Pulmonary artery (tissue), 1 donor: ENCODE measurements around the genes PRDM9 and ZFR.

DNA sequence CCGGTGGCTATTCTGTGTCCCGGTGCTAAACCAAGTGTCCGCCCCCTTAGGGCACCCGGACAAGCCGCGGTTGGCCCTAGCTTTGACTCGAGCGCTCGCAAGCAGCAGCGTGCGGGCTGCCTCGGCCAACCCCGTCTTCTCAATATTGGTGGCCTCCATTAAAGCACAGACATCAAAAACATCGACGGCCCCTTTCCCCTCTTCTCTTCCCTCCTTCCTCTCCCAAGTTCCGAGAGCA, 1.1 kb upstream of the BASP1 start:
- PRO-cap: no peak

DNA sequence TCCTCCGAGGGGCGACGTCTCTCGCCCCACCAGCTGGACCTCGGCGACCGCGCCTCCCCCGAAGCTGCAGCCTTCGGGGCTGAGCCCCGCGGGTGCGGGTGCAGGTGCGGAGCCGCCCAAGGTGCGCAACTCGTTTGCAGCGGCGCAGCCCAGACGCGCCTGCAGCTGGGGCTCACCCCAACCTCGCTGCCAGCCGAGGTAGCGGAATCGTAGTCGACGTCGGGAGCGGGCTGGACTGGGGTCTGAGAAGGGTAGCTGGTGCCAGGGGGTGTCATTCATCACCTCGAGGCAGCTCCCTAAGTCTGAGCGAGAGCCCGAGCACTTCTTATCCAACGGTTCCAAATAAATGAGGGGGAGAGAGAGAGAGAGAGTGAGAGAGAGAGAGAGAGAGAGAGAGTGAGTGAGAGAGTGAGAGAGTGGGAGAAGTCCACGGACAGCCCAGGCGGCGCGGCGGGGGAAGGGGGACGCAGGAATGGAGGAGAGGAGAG, 687 bp upstream of the BASP1 start:
- PRO-cap: no peak

DNA sequence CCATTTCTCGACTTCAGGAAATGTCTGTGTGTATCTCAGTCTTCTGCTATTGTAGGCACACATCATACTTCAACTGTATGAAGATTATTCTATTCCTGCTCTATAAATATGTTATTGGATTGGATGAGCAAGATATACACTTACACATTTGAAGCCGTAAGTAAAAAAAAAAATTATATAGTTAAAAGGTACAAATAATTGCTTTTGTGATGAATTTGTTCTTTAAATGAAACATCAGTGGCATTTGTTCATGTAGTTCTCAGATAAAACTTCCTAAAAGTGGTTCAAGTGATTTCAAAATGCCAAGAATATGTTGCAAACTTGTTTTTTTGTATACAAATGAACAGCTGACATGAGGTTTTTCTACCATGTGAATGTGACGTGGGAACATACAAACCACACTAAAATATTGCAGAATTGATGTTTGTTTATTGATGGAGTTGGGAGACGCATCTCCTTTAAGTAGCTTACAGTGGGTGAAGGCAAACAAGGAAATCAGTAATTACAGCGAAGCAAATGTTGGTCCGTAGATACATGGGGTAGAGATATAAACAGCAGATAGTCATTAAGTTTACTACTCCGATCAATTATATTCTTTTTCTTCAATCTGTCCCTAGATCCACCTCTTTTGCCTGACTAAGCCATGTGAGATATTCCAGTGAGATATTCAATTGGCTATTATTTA, 16.9 kb downstream of the BASP1 start:
- PRO-cap: no peak

GRCh38 chr5:17275813-17276917, 58.7 kb downstream of the BASP1 start:
- PRO-cap: no peak

DNA sequence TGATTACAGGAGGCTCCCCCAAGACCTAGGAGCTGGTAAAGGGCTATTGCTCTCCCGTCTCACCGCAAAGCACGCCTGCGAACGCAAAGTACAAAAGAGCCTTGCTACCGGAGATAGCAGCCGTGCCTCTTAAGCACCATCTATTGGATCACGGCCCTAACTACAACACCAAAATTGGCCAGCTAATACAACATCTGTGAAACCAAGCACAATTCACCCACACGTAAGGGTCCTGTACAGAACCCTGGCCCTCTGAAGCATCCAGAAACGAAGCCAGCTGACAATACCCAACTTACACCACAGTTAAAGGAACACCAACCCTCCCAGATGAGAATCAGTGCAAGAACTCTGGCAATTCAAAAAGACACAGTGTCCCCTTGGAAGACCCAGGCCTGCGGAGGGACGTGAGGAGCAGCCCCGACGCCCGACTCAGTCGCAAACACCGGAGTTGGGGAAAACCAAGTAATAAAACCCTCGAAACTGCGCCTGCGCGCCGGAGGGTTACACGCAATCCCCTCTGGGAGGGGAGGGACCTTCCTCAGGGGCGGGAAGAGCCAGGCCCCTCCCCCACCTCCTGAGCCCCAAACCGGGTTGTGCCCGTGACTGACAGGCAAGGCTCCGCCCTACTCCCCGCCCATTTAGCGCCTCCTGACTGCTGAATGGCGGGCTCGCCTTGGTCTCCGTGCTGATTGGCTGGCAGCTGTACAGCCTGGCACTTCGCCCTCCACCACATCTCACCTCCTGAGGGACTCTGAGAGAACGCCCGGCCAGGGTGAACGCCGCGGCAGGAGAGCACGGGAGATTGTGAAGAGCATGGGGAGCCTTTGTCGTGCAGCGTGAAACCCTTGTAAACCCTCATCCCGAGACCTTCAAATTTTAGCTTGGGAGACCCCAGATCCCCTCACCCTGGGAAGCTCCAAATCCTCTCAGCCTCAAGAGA, at the start of gene PRDM9:
Gene PRDM9 (plus strand): TSS at position 744 of the 940 bp plus-strand sequence.
- PRO-cap: unidirectional peak, minus-strand start at position 441 of the sequence

DNA sequence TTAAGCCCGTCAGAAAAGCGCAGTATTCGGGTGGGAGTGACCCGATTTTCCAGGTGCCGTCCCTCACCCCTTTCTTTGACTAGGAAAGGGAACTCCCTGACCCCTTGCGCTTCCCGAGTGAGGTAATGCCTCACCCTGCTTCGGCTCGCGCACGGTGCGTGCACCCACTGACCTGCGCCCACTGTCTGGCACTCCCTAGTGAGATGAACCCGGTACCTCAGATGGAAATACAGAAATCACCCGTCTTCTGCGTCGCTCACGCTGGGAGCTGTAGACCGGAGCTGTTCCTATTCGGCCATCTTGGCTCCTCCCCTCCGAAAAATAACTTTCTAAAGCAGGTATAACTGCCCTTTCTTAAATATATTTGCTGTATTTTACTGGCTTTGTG, 438.6 kb upstream of the CDH10 start:
- PRO-cap: no peak

- PRO-cap: no peak
Observed at GRCh38 chr5:26369127-26369429, 669.3 kb downstream of the CDH9 start.

DNA sequence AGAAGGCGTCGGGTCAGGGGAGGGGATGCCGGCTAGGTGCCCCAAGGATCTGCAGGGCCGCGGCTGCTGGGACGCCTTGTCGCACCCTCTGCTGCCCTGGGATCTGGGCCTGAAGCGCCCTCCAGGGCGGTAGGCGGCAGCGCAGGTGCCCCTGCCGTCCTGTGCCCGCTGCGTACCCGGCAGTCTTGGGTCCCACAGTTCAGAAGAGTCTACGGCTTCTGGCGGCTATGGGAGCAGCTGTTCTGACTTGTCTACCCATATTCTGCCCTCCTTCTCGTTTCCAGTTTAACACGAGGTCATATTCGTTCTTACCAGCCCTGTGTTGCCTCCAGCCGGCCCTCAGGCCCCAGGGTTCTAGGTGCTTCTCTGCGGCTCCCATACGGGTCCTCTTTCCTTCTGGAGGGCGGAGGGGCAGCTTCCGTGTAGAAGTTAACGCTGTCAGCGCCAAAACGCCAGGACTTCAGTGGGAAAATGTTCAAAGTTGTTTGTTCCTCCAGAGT, 1771.9 kb upstream of the CDH9 start:
- PRO-cap: no peak

DNA sequence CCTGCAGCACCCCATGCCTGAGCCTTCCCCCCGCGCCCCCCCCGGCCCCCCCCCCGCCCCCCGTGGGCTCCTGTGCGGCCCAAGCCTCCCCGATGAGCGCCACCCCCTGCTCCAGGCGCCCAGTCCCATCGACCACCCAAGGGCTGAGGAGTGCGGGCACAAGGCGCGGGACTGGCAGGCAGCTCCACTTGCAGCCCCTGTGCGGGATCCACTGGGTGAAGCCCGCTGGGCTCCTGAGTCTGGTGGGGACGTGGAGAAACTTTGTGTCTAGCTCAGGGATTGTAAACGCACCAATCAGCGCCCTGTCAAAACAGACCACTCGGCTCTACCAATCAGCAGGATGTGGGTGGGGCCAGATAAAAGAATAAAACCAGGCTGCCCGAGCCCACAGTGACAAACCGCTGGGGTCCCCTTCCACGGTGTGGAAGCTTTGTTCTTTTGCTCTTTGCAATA, 847.5 kb upstream of the CDH6 start:
- PRO-cap: no peak

GRCh38 chr5:31525956-31526616, 5.8 kb downstream of the DROSHA start:
- PRO-cap: no peak

DNA sequence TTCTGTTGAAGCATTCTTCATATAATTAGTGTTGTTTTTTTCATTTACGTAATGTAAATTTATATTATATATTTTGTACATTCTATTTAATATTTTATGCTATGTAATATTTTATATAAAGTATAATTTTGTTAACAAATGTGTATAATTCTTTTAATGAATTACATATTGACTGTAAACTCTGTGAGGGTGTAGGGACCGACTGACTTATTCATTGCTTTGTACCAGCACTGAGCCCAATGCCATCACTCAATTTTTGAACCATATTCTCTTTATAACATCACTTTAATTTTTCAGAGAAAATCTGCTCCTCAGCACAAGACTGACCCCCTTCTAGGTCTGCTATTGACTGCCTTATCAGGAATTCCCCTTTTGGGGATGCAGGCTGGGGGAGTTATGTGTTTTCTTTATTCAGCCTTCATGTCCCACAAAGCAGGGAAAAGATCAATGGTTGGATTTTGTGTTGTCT, 213.3 kb downstream of the GOLPH3 start:
- PRO-cap: no peak

GRCh38 chr5:32098192-32099008, 75.7 kb downstream of the GOLPH3 start:
- PRO-cap: no peak

- PRO-cap: no peak
Observed at GRCh38 chr5:32169238-32170339, 4.5 kb downstream of the GOLPH3 start.

DNA sequence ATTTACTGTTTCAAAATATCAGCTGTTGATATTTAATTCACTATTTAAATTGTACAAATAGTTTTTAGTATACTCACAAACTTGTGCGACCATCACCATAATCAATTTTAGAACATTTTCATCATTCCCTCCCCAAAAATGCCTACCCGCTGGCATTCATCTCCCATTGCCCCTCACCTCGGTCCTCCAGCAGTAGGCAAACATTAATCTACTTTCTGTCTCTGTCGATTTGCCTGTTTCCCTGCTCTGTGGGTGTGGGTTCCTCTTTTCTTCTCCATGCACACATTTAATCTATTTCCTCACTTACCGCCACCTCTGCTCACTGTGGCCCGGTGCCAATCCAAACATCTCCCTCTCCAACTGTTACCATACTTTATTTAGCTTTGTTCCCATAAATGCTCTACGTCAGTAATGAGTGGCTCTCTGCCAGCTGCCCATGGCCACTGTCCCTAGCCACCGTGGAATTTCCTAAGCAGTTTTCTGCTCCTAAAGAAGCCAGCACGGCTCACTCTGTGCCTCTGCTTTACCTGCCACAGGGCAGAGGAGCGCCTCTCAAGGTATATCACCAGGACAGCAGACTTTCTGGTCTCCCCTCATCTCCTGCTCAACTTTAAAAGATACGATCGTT, 19.4 kb upstream of the GOLPH3 start:
- PRO-cap: unidirectional peak, minus-strand start at position 278 of the sequence

DNA sequence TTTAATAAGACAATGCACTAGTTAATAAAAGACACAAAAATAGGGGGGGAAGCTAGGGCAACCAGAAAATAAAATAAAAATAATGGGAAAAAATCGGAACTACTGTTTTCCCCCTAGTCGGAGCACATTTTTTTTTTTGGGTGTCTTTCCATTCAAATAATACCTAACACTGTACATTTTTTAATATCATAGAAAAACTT, 42.6 kb upstream of the MTMR12 start:
- PRO-cap: no peak

- PRO-cap: no peak
Observed at GRCh38 chr5:32390909-32391500, 53.5 kb downstream of the ZFR start.

GRCh38 chr5:32444405-32445196, at the start of gene ZFR:
ZFR (minus strand) TSS chr5:32444740.
- PRO-cap: unidirectional peak, minus-strand start at chr5:32444485; bidirectional peak, plus-strand start at chr5:32444848, minus-strand start at chr5:32444713

DNA sequence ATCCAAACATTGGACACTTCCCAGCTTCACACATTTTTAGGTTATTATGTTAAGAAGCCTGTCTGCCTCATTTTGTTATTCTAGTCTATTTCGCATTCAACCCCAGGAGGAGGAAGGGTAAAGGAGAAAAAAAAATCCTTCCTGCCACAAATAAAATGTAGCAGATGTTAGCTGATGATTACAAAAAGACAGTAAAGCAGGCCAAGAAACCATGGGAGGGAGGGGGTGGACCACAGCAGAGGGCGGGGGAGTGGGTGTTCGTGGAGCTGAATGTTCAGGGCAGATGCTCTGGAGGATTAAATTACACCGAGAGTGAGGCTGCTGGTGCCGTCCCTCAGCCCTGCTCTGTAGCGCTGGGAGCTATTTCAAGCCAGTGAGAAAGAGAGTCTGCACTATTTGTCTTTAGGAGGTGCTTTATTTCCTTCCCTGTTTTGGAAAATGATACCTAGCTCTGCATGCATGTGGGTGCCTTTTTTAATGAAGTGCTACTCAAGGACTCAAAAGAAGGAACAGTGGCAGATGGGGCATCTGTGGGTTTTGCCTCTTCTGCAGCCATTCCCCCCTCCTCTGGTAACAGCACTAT, 60.7 kb upstream of the ZFR start:
- PRO-cap: no peak

DNA sequence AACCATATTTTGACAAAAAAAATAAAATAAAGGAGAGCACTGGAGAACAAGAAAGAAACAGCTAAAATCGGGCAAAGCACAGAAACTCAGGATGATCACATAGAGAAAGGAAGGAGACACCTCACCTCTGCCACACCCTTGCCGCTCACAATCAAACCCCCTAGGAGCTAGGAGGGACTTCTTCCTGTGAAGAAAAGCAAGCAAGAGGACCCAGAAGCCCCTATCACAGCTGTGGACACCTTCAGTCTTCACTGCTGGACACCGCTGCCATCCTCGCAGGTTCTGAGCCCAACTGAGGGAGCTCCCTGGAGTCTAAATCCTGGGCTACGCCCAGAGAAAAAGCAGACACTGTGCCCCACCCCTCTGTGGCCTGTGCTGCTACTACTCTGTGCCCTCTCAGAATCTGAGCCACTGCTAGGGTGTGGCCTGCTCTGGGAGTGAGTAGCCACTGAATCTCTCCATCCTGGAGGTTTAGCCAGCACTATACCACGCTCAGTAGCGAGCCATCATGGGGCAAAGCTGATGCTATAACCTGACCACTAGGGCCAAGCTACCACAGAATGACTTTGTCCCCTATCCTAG, 338.1 kb downstream of the NPR3 start:
- PRO-cap: no peak

DNA sequence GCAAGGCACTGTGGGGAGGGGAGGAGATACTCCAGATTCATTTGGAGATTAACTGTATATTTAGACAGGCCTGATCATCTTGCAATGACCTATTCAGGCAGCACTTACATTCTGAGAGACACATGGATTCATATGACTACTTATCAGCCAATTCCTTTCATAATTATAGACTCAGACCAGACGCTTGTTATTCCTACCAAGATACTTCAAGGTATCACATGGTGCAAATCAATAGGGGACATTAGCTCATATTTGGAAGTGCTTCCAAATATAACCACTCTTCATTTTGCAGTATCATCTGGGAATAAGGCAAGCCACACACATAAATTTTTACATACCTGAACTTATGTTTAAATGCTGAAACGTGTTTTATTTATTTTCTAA, 153.5 kb upstream of the TARS1 start:
- PRO-cap: no peak